Sciatic nerve (tissue), 1 donor: ENCODE data around the genes DNMT3B and MAPRE1.

DNA sequence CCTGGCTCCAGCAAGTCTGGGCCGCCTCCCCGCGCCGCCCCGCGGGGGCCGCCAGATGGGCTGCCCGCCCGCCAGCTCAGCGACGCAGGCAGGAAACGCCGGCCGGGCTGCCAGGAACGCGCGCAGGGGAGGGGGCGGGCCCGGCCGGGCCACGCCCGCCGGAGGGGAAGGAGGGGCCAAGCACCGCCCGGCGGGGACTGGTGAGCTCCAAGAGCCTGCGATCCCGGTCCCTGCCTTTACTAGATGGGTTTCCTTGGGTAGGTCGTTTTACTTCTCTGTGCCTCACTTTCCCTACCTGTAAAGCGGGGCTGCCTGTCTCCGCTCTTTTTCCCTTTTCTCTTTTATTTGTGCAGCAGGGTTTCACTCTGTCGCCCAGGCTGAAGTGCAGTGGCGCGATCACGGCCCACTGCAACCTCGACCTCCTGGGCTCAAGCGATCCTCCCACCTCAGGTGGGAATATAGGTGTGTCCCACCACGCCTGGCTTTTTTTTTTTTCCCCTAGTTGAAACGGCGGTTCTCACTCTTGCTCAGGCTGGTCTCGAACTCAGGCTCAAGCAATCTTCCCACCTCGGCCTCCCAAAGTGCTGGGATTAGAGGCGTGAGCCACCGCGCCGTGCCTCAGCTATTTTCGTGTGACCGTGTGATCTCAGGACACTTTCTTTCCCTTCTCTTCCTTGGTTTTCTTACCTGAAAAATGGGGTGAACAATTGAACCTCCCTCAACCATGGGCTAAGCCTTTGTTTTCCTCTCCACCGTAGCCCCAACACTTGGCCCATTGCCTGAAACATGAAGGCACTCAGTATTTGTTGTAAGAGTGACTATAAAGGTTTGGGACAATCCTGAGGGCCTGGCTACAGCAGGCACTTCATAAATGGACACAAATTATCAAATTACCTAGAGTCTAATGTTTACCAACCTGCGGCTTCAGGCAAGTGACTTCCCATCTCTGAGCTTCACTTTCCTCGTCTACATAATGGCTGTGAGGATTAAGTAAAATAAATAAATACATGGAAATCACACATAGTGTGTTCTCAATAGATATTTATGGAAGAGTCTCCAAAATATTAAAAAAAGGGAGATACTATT is 26.3 kb downstream of the MCTS2 start:
- PRO-cap: bidirectional peak, plus-strand start at position 183 of the sequence, minus-strand start at position 57 of the sequence

- PRO-cap: bidirectional peak, plus-strand start at chr20:31596336, minus-strand start at chr20:31596227
Measured at GRCh38 chr20:31595624-31596617, 9.2 kb upstream of the ID1 start.

GRCh38 chr20:31674835-31675628 is 37.3 kb downstream of the COX4I2 start:
- PRO-cap: bidirectional peak, plus-strand start at chr20:31675133, minus-strand start at chr20:31675007; unidirectional peak, plus-strand start at chr20:31675550

GRCh38 chr20:31707987-31708845 is 14.5 kb downstream of the BCL2L1 start:
- PRO-cap: no peak

- PRO-cap: bidirectional peak, plus-strand start at chr20:31723715, minus-strand start at chr20:31723537; unidirectional peak, minus-strand start at chr20:31723916
Measured at GRCh38 chr20:31723403-31724059, 863 bp upstream of the BCL2L1 start.

GRCh38 chr20:31806514-31807053 is 12.6 kb upstream of the MYLK2 start:
- PRO-cap: no peak

GRCh38 chr20:31835924-31836510 is 9.4 kb downstream of the FOXS1 start:
- PRO-cap: no peak

GRCh38 chr20:31860228-31861447 is 9.7 kb downstream of the DUSP15 start:
- PRO-cap: no peak

- PRO-cap: no peak
Measured at GRCh38 chr20:31900967-31901485, 30.6 kb downstream of the TTLL9 start.

- PRO-cap: no peak
Measured at GRCh38 chr20:32036621-32037235, 15.3 kb upstream of the HCK start.

- PRO-cap: no peak
Measured at GRCh38 chr20:32193176-32194030, 14.1 kb downstream of the PLAGL2 start.

DNA sequence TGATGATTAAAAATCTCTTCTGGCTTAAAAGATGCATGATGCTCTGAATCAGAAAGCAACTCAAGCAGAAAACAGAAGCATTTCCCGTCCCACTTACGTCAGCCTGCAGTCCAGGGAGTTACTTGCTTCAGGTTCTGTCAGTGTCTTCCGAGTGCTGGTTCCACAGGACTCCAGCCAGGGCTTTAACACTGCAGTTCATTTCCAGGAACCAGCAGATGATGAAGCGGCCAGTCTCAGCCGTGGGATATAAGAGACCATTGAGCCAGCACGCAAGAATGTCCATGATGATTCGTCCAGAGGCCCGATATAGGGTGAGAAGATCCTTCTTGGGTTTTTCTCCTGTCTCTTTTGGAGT is 30.8 kb upstream of the ASXL1 start:
- PRO-cap: no peak

- PRO-cap: bidirectional peak, plus-strand start at chr20:32497771, minus-strand start at chr20:32497668
Measured at GRCh38 chr20:32497440-32498350, 87.4 kb downstream of the NOL4L start.

DNA sequence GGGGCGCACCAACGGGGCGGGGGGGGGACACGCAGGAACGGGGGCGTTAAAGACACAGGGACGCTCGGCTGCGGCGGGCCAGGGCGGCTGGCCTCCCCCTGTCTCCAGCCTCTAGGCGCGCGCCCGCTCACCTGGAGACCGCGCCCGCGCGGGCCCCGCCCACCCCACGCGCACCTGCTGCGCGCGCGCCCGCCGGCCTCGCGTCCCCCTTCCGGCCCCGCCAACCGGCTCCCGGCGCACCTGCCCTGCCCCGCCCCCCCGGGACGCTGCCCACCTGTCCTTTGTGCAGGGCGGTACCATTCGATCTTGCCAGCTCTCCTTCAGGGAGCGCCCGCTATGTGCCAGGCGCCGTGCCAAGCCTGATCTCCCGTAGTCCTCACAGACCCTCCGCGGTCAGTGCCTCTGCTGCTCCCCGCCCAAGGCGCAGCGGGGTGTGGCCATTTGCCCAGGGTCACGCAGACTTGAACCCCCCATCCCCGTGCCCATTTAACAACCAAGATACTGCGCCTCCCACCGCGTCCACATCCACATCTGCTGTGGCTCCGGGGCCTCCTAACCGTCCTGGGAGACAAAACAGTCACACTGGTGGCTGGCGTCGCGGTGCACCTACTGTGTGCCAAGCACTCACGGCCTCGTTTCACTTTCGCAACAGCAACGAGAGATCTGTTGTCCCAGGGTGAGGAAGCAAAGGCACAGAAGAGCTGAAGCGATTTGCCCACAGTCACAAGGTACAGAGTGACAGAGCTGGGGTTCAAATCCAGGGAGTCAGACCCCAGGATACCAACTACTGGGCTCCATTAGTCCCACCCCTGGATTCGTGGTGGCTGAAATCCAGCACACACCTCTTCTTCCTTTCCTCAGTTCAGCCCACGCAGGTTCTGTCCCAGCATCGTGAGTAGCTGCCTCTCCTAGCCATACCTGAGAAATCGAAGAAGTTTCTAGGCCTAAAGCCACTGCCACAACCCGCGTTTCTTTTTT is 48.0 kb downstream of the NOL4L start:
- PRO-cap: bidirectional peak, plus-strand start at position 266 of the sequence, minus-strand start at position 113 of the sequence

DNA sequence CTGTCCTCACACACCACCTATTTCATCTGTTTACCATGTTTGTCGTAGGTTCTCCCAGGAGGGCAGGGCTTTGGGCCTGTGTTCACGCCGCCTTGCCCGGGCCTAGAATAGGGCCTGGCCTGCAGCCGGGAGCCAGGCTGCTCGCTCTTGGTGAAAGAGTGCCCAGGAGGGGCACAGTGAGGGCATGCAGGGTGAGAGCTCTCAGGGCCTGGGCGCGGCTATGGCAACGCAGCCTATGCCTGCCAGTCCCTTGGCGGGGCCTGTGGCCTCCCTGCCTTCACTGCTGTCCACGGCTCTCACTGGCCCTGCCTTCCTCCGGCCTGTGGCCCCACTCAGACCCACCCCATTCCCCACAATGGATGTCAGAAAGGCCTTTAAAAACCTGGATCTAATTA is 22.6 kb upstream of the NOL4L start:
- PRO-cap: no peak

- PRO-cap: bidirectional peak, plus-strand start at chr20:32762385, minus-strand start at chr20:32762137; bidirectional peak, plus-strand start at chr20:32762616, minus-strand start at chr20:32762528
Measured at GRCh38 chr20:32762296-32762815, at the start of gene DNMT3B. TSS of gene DNMT3B (plus strand) at chr20:32762385.

- PRO-cap: bidirectional peak, plus-strand start at chr20:32819966, minus-strand start at chr20:32819805; bidirectional peak, plus-strand start at chr20:32820264, minus-strand start at chr20:32820142
Measured at GRCh38 chr20:32819605-32820570, at the start of gene MAPRE1. TSS of gene MAPRE1 (plus strand) at chr20:32819954.

DNA sequence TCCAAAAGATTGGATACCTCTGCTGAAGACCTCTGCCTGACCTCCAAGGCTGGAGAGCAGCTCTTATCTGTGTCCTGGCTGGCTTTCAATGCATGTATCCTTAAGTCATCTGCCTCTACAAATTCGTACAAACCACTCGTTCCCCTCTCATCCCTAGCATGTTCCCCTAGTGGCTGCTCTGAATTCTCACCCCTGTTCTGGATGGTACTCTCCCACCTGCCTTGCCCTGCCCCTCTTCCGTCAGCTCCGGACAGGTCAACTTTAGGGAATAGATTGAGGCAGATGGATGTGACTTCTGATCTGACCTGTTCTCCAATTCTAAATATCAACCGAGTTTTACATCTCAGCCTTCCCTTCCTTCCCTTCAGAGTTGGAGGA is 303 bp downstream of the EFCAB8 start:
- PRO-cap: no peak

- PRO-cap: no peak
Measured at GRCh38 chr20:32966980-32967518, 37.2 kb downstream of the SUN5 start.

DNA sequence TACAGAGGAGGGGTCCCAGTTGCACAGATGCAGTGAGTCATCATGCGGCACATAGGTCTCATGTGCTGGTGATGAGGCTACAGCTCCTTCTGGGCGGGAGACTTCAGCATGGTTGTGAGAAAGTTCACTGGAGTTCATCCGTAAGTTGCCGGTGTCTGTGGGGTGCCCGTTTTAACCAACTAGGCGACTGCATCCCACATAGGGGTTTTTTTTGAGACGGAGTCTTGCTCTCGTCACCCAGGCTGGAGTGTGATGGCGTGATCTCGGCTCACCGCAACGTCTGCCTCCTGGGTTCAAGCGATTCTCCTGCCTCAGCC is 36.1 kb downstream of the SUN5 start:
- PRO-cap: no peak